Right atrium auricular region (tissue), 2 donors: ENCODE results near the genes DVL2, PHF23, SLC2A4 and SPEM3.

GRCh38 chr17:6178727-6179104, 108.5 kb downstream of the WSCD1 start:
- PRO-cap = bidirectional peak, plus-strand start at chr17:6179314, minus-strand start at chr17:6178994
- RAMPAGE, long total RNA, 2 experiments = no peak in any of the 2 experiments

GRCh38 chr17:6374896-6375311, 60.0 kb downstream of the AIPL1 start:
- PRO-cap = no peak
- RAMPAGE, long total RNA, 2 experiments = no peak in any of the 2 experiments

GRCh38 chr17:6582950-6584090, 27.0 kb upstream of the PITPNM3 start:
- PRO-cap = no peak
- RAMPAGE, long total RNA, 2 experiments = no peak in any of the 2 experiments

- PRO-cap = no peak
- RAMPAGE, long total RNA, 2 experiments = no peak in any of the 2 experiments
Observed at GRCh38 chr17:6710348-6710835, 2.8 kb downstream of the SLC13A5 start.

DNA sequence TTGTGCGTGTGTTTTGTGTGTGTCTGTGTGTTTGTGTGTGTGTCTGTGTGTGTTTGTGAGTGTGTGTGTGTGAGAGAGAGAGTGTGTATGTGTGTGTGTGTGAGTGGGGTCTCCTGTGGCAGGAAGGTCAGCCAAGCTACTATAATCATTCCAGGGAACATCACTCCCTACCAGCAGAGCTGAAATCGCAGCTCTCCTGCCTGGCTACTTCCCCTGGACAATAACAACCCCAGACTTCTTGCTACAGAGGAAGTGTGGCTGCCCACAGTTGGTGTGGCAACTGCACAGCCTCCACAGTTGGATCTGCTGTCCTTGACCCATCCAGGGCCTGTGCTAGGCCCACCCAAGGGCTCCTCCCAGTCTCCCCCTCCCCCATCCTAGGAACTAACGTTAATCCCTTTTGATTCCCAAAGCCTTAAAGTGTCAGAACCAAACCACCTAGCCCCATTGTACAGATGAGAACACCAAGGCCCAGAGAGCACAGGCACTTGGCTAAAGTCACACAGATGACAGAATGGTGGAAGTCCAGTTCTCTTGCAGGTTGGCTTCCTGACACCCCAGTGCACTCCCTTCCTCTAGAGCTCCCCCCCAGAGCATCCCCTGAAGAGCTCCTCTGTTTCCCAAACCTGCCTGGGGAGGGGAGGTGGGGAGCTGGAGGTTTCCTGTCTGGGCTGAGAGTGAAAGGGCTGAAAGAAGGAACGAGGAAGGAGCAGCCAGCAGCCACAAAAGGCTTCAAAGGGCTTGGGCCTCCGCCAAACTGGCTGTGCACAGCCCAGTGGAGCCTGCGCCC, 1.3 kb downstream of the SLC13A5 start:
- PRO-cap = no peak
- RAMPAGE, long total RNA, 2 experiments = no peak in any of the 2 experiments

DNA sequence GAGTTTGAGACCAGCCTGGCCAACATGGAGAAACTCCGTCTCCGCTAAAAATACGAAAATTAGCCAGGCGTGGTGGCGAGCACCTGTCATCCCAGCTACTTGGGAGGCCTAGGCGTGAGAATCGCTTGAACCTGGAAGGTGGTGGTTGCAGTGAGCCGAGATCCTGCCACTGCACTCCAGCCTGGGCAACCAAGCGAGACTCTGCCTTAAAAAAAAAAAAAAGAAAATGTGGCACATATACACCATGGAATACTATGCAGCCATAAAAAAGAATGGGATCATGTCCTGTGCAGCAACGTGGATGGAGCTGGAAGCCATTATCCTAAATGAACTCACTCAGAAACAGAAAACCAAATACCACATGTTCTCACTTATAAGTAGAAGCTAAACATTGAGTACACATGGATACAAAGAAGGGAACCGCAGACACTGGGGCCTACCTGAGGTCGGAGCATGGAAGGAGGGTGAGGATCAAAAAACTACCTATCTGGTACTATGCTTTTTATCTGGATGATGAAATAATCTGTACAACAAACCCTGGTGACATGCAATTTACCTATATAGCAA, 1.1 kb upstream of the FBXO39 start:
- PRO-cap = no peak
- RAMPAGE, long total RNA, 2 experiments = no peak in any of the 2 experiments

GRCh38 chr17:7013771-7014159, 817 bp upstream of the C17orf49 start:
- PRO-cap = no peak
- RAMPAGE, long total RNA, 2 experiments = no peak in any of the 2 experiments

GRCh38 chr17:7041940-7042544, 1.9 kb downstream of the SLC16A11 start:
- PRO-cap = no peak
- RAMPAGE, long total RNA, 2 experiments = no peak in any of the 2 experiments

GRCh38 chr17:7095548-7096115, 15.6 kb upstream of the CLEC10A start:
- PRO-cap = no peak
- RAMPAGE, long total RNA, 2 experiments = no peak in any of the 2 experiments

DNA sequence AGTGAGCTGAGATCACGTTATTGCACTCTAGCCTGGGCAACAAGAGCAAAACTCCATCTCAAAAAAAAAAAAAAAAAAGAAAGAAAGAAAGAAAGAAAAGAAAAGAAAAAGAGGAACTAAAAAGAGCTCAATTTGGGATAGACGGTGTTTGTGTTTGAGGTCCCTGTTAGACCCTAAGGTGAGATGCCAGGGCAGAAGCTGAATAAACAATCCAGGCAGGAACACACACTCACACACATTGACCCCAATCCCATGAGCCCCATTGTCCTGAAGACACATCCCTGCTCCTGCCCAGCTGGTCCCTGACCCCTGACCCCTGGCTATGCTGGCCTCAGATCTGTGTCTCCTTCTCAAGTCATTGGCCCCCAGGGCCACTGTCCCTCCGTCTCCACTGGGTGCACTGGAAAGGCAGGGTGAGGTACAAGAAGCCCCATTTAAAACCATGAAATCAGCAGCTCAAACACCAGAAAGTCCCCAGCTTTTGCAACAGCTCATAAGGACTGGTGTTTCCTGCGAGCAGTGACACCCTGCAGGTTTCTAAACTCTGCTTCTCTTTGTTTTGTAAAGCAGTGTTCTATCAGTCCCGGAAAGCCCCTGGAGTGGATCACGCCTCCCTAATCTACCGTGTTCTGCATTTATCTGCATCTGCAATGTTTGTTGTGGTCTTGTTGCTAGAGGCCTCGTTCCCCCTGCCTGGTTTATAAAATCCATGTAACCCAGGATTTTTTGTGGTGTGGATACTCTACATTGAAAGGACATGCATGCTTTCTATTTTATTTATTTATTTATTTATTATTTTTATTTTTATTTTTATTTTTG, 18.0 kb upstream of the ASGR2 start:
- PRO-cap = no peak
- RAMPAGE, long total RNA, 2 experiments = no peak in any of the 2 experiments

DNA sequence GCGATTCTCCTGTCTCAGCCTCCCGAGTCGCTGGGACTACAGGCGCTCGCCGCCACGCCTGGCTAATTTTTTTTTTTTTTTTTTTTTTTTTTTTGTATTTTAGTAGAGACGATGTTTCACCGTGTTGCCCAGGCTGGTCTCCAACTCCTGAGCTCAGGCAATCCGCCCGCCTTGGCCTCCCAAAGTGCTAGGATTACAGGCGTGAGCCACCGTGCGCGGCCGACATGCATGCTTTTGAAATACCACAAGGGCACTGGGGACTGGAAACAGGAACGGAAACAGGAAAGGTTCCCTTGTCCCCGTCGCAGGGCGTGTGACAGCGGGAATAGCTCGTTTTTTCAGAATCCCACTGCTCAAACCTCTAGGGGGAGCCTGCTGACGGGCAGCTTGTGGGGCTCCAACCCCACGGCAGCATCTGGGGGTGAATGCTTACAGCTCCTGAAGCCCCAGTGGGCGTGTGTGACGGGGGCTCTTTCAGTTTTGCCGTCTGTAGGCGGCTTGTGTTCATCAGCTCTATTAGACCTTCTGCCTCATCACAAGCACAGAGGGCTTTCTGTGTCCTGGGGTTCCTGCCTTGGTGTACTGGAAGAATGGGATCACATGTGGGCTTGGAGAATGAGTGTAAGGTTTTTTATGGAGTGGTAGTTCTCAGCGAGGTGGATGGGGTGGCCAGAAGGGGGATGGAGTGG, 18.8 kb upstream of the ASGR2 start:
- PRO-cap = no peak
- RAMPAGE, long total RNA, 2 experiments = no peak in any of the 2 experiments

GRCh38 chr17:7221408-7221825, 1.7 kb downstream of the ACADVL start:
- PRO-cap = no peak
- RAMPAGE, long total RNA, 2 experiments = no peak in any of the 2 experiments

GRCh38 chr17:7228030-7228331, 6.3 kb downstream of the DVL2 start:
- PRO-cap = no peak
- RAMPAGE, long total RNA, 2 experiments = no peak in any of the 2 experiments

DNA sequence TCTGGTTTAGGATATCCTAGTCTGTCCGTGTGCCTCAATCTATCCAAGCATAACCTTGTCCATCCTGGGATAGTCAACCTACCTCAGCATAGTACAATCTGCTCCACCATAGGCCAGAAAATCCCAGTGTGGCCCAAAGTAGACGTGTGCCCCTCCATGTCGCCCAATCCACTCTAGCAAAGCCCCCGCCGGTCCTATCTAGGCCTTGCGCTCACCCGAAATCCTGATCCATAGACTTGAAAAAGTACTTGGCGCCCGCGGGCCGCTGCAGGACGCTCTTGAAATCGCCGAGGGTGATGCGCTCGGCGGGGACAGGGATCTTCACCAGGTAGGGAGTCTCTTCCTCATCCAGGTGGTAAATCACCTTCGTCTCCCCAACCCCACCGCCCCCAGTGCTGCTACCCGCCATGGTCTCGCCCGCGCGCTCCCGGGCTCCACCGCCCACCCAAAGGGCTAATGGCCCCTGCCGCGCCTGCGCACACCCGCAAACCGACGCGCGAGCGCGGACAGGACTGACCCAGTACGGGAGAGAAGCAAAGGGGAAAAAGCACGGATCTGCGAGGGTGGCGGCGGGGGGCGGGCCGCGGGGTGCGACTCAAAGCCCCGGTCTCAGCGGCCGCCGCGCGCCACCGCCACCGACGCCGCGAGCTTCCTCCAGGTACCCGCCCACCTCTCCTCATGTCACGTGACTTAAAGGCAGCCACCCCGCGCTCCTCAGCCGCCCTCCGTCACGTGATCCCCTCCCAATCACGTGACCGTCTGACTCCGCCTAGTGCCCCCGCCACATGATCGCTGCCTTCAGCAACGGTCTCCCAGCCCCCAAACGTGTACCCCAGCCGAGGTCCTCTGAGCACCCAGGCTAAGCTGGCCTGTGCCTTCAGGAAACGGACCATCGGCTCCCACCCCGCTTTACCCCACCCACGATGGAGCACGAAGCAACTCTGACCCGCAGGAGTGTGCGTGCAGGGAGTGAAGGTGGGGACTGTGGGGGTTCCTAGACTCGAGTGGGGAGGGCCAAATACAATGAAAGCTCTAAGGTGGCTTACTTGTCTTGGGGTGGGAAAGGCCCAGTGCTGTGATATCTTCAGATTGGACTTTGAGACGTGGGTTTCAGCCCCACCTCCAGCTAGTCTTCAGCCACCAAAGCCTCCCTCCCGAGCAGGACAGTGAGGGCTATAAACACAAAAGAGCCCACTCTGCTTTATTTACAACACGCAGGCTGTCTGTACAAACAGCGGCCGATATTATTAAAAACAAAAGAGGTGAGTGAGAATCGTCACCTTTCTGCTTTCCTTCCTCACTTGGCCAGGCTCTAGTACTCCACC, at the start of gene DVL2:
Gene DVL2 (minus strand): TSS at position 664 of the 1,325 bp plus-strand sequence.
- PRO-cap = bidirectional peak, plus-strand start at position 754 of the sequence, minus-strand start at position 664 of the sequence
- RAMPAGE, long total RNA, 2 experiments = no peak in any of the 2 experiments

- PRO-cap = unidirectional peak, minus-strand start at chr17:7239517
- RAMPAGE, long total RNA, 2 experiments = start-site peak on the minus strand in 1 of 2 experiments, at chr17:7239452-7239465 at its widest, 21 reads per replicate
Observed at GRCh38 chr17:7239121-7240040, at the start of gene PHF23. PHF23 (minus strand) TSS chr17:7239457.

DNA sequence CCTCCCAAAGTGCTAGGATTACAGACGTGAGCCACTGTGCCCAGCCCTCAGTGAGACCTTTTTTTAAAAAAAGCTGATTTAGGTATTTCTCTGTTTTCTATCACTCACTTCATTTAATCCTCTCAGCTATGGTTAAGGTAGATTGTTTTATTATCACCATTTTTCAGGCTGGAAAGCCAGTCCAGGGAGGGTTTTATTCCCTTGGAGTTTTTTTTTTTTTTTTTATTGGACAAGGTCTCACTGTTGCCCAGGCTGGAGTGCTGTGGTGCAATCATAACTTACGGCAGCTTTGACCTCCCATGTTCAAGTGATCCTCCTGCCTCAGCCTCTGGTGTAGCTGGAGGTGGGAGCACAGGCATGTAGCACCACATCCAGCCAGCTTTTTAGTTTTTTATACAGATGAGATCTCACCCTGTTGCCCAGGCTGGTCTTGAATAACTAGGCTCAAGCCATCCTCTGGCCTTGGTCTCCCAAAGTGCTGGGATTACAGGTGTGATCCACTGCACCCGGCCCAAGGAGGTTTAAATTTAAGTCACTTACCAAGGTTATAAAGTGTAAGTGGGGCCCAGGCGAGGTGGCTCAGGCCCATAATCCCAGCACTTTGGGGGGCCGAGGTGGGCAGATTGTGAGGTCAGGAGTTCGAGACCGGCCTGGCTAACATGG, 4.9 kb downstream of the CLDN7 start:
- PRO-cap = no peak
- RAMPAGE, long total RNA, 2 experiments = no peak in any of the 2 experiments

DNA sequence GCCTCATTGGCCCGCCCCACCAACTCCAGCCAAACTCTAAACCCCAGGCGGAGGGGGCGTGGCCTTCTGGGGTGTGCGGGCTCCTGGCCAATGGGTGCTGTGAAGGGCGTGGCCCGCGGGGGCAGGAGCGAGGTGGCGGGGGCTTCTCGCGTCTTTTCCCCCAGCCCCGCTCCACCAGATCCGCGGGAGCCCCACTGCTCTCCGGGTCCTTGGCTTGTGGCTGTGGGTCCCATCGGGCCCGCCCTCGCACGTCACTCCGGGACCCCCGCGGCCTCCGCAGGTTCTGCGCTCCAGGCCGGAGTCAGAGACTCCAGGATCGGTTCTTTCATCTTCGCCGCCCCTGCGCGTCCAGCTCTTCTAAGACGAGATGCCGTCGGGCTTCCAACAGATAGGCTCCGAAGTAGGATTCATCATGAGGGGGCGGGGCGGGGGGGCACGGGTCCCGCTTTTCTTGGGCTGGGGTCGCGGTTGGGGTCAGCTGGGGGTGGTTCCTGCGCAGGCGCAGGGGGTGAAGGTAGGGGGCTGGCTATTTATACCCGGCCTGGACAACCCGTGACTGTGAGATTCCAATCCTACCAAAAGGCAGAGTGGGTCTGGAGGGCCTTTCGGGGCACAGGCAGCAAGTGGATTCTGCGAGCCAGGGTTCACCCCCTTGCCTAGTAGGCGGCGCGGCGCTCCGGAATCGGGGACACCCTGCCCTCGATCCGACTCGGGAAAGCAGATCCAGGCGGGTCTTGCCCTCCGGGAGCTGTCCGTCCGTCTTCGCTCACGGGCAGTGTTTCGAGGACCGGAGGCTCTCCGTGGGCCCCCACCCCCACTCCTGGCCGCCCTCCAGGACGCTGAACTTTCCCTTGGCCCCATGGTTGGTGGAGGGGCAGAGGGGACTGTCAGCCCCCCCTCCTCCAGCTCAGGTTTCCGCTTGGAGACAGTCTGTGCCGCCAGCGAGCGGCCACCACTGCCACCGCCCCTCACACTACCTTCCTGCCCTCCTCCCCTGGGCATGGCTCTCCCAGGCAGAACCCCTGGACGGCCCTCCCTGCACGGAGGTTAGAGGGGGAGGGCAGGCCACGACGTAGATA, at the start of gene SLC2A4:
Gene SLC2A4 (plus strand): TSS at position 151 of the 1,079 bp plus-strand sequence.
- PRO-cap = bidirectional peak, plus-strand start at position 177 of the sequence, minus-strand start outside the sequence; bidirectional peak, plus-strand start at position 585 of the sequence, minus-strand start at position 361 of the sequence; bidirectional peak, plus-strand start at position 928 of the sequence, minus-strand start at position 782 of the sequence
- RAMPAGE, long total RNA, 2 experiments = start-site peak on the plus strand in 2 of 2 experiments, centred at positions 139 to 145 of the sequence, 275 to 383 reads per replicate

DNA sequence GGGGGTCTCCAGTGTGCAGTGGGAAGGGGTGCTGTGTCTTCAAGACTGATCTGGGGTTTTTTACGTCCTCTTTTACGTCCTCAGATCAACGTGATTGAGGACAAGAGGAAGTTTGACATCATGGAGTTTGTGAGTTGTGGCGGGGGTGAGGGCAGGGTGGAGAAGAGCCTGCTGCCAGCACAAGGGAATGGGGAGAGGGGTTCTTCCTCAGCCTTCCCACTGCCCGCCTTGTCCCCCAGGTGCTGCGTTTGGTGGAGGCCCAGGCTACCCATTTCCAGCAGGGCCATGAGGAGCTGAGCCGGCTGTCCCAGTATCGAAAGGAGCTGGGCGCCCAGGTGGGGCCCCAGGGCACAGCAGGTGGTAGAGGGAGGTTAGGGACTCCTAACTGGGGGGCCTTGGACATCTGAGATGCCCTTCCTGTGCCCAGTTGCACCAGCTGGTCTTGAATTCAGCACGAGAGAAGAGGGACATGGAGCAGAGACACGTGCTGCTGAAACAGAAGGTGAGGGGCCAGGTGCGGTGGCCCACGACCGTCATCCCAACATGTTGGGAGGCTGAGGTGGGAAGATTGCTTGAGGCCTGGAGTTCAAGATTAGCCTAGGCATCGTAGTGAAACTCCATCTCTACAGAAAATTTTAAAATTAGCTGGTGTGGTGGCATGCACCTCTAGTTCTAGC, 7.4 kb downstream of the ACAP1 start:
- PRO-cap = no peak
- RAMPAGE, long total RNA, 2 experiments = no peak in any of the 2 experiments

GRCh38 chr17:7404292-7405320, 709 bp upstream of the TMEM256 start:
- PRO-cap = bidirectional peak, plus-strand start at chr17:7404359, minus-strand start at chr17:7404095; unidirectional peak, plus-strand start at chr17:7404653; unidirectional peak, plus-strand start at chr17:7404915; bidirectional peak, plus-strand start at chr17:7405148, minus-strand start at chr17:7405063
- RAMPAGE, long total RNA, 2 experiments = start-site peak on the plus strand in 2 of 2 experiments, at chr17:7404869-7405157 at its widest, 7 to 44 reads per replicate

- PRO-cap = no peak
- RAMPAGE, long total RNA, 2 experiments = no peak in any of the 2 experiments
Observed at GRCh38 chr17:7428474-7429051, at the start of gene SPEM3. SPEM3 (plus strand) TSS chr17:7428857.